GM12892 (cell line): ENCODE data around the gene LCORL.

- RRBS, result no CpG with 5 or more reads among the region's 9 CpGs
These were observed 9.6 kb downstream of the TAPT1 start for GRCh38 chr4:16216214-16217509.

GRCh38 chr4:16237237-16238202 lies 11.2 kb upstream of the TAPT1 start:
- RRBS, result no CpG with 5 or more reads among the region's 12 CpGs

GRCh38 chr4:17501626-17501951 lies 10.3 kb downstream of the QDPR start:
- RRBS, result no CpG with 5 or more reads among the region's 2 CpGs

- RRBS, result no CpG with 5 or more reads among the region's 3 CpGs
These were observed 20.9 kb downstream of the CLRN2 start for GRCh38 chr4:17535917-17536276.

DNA sequence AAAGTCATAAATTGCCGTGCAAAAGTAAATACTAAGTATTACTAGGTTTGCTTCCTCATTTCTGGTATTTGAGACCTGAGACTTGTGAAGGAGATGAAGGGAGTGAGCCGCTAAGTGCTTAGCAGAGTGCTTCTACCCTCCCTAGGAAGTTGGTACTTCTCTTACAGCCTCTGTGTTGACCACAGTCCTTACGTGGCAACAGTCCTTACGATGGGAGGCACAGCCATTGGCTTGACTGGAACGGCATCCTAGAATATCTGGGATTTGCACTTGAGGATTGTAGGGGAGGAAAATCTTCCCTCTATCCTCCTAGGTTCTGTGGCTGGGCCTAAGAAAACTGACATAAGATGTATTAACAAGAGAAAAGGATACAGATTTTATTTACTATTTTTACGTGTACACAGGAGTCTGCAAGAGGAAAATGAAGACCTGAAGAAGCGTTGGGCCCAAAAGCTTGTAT lies 1.7 kb downstream of the LAP3 start:
- RRBS, result no CpG with 5 or more reads among the region's 7 CpGs

DNA sequence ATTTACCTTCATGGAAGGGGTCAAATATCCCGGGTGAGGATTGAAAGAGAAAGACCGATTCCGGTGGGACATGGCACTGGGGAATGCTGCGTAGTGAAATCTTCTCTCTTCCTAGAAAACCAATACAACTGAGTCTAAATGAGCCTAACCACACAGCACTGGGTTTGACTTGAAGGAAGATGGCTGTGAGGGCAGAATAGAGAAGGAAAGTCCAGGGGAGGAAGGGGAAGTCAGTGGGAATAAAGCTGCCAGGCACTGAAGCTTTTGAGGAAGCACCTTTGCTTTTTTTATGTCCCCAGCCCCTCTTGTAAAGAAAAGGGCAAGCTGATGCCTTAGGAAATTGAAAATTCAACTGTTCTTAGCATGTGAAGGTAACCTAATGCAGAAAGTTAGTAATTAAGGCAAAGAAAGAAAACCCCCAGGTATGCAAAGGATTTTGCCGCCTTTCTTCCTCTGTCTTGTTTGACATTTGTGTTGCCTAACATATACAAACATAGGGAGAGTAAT lies 20.6 kb downstream of the MED28 start:
- RRBS, result no CpG with 5 or more reads among the region's 5 CpGs

- RRBS, result no CpG with 5 or more reads among the region's 2 CpGs
These were observed 55.4 kb downstream of the NCAPG start for GRCh38 chr4:17866140-17866570.

DNA sequence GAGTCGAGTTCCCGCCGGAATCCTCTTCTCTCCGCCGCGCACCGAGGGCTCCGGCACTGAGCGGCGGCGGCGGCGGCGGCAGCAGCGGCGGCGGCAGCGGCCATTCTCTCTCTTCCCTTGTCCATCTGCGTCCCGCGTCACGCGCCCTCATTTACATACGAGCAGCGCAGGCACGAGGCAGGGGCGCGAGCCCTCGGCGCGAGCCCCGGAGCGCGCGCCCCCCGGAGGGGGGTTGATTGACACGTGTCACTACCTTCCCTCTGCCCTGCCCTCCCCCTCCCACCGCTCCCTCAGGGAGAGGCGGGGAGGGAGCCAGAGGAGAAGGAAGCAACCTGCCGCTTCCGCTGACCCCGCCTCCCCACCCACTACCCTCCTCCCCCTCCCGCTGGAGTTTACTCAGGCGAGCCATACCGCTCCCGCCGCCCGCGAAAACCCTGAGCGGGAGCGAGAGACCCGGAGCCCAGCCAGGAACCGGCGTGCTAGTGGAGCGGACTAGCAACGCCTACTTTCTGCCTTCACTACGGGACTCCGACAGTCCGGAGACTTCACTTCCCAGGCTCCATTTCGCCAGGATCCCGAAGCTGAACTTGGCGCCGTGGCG lies at the start of gene LCORL:
TSS of gene LCORL (minus strand) at position 129 of the 601 bp plus-strand sequence.
- RRBS, result under 1% methylated on average over 19 of the region's 64 CpGs

GRCh38 chr4:21089918-21090614 lies 389.8 kb downstream of the PACRGL start:
- RRBS, result no CpG with 5 or more reads among the region's 7 CpGs

- RRBS, result no CpG with 5 or more reads among the region's 6 CpGs
These were observed 123.6 kb downstream of the ADGRA3 start for GRCh38 chr4:22392217-22392779.

GRCh38 chr4:22501325-22501727 lies 14.5 kb downstream of the ADGRA3 start:
- RRBS, result no CpG with 5 or more reads among the region's 2 CpGs

- RRBS, result no CpG with 5 or more reads among the region's 2 CpGs
These were observed 176.8 kb upstream of the ADGRA3 start for GRCh38 chr4:22692450-22693258.

- RRBS, result no CpG with 5 or more reads among the region's 3 CpGs
These were observed 358.1 kb upstream of the ADGRA3 start for GRCh38 chr4:22873916-22874323.

DNA sequence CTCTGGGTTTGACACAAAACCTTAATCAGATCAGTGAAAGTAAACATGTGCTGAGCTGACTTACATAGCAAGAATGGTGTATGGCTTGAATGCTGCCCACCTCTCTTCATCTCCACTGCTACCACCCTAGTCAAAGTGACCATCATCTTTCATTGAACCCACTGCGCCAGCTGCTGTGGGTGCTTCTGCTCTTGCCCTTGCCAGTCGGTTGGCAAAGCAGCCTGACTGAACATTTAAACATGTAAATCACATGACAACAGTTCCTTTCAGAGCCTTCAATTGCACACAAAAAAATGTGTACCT lies 360.2 kb upstream of the ADGRA3 start:
- RRBS, result no CpG with 5 or more reads among the region's 2 CpGs

DNA sequence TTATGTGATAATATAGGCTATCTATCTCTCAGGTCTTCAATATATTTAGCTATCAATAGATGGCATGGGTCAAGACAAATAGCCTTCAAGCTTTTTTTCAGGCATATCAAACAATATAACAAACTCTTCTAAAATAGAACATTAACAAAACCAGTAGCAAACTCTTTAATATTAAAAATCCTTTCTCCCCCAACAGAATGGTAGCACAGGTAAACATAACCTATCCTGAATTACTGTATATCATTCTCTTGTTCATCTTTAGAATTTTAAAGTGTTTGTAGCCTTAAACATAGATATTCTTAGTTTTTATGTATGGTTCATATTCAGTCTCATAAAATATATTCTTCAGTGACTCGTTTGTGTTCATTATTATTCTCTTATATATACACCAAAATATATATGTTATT lies 475.7 kb downstream of the PPARGC1A start:
- RRBS, result no CpG with 5 or more reads among the region's 1 CpG

GRCh38 chr4:23795340-23796081 lies 94.3 kb downstream of the PPARGC1A start:
- RRBS, result no CpG with 5 or more reads among the region's 9 CpGs

DNA sequence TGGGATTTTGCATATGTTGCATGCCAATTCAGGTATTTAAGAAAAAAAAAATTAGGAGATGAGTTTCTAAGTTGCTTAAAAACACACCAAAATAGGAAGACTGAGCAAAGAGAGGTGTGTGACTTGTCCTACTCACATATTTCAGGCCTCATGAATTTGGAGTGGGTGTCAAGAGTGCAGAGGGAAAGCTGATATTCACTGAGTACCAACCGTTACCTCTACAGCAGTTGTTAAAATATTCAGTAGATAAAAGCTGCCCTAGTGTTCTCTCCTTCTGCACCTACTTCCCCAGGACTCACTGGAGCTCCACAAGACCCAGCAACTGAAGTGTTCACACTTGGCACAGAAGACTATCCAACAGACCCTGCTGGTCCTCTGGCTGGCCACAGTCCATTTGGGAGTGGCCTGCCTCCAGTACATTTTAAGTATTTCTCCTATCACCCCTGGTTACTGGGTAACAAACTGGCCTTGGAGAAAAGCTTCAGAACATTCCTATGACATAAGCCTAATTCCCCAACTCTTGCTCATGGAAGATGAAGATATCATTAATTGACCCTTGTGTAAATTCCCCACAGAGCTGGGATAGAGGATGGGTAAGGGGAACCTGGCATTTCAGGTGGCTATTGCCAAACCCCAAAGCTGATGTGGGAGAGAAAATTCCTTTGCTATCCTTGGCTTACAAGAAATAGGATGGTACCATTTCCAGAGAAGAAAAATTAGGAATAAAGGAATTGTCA lies 70.7 kb downstream of the PPARGC1A start:
- RRBS, result no CpG with 5 or more reads among the region's 1 CpG

- RRBS, result no CpG with 5 or more reads among the region's 7 CpGs
These were observed 58.2 kb downstream of the PPARGC1A start for GRCh38 chr4:23831530-23832155.

GRCh38 chr4:23876066-23876769 lies 13.6 kb downstream of the PPARGC1A start:
- RRBS, result no CpG with 5 or more reads among the region's 3 CpGs